Mesenchymal stem cell of Wharton's jelly (primary cell): ENCODE measurements around a stretch of chr9.

GRCh38 chr9:137388677-137389294 is 34.2 kb downstream of the EXD3 start:
- CAGE, long polyA plus RNA, result no peak

DNA sequence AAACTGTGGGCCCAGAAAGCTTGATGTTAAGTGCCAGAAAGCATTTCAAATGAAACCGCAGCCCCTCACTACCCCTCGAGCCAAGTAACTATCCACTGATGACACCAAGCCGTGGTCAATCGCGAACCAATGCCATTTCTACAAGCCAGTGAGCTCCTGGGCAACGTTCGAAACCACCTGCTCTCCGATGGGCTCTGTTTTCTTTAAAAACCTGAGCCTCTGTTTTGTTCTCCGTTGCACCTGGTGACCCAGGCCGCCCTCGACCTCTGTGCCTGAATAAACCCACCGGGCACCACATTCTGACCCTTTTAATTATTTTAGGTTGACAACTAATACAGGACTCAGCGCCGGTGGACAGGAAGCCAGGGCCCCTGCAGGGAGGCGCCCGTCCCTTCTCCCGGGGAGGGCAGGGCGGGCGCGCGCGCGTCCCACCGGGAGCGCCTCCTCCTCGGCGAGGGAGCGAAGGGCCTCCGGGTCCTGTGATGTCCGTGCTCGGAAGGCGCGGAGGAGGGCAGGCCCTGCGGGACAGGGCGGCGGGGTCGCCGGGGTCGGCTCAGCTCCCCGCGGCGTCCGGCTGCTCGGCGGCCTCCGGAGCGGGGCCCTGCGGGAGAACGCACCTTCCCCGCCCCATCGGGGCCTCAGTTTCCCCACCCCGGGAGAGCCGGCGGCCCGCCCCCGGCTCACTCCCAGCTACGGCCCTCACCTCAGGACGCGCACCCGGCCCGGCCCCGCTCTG is 467 bp downstream of the EXD3 start:
- CAGE, long polyA plus RNA, result no peak

- CAGE, long polyA plus RNA, result no peak
Measured at GRCh38 chr9:137429970-137430579, 6.9 kb downstream of the NOXA1 start.

DNA sequence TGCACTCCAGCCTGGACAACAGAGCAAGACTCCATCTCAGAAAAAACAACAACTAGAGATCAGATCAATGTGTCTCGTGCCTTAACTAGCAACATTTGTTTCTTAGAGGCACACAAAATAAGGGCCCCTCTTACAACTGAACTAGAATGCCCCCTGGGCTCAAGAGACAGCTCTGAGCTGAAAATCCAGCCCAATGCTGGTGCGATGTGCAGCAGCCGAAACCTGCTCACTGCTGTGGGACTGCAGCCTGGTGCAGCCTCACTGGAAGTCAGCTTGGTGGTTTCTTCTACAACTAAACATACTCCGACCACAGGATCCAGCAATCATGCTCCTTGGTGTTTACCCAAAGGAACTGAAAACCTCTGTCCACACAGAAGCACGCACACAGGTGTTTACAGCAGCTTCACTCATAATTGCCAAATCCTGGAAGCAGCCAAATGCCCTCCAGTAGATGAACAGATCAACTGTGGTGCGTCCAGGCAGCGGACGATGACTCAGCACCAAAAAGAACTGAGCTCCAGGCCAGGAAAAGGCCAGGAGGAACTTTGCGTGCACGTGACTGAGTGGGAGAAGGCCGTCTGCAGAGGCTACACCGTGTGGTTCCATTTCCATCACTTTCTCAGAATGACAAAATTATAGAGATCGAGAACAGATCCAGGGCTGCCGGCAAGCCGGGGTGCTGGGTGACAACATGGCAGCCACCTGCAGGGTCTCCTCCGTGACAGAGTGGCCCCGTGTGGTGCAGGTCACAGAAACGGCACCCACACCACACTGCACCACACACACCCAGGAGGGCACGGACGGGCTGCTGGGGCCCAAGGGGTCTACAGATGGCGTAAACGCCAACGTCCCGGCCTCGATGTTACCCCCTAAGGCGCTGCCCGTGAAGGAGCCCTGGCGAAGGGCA is 23.0 kb upstream of the NSMF start:
- CAGE, long polyA plus RNA, result no peak

DNA sequence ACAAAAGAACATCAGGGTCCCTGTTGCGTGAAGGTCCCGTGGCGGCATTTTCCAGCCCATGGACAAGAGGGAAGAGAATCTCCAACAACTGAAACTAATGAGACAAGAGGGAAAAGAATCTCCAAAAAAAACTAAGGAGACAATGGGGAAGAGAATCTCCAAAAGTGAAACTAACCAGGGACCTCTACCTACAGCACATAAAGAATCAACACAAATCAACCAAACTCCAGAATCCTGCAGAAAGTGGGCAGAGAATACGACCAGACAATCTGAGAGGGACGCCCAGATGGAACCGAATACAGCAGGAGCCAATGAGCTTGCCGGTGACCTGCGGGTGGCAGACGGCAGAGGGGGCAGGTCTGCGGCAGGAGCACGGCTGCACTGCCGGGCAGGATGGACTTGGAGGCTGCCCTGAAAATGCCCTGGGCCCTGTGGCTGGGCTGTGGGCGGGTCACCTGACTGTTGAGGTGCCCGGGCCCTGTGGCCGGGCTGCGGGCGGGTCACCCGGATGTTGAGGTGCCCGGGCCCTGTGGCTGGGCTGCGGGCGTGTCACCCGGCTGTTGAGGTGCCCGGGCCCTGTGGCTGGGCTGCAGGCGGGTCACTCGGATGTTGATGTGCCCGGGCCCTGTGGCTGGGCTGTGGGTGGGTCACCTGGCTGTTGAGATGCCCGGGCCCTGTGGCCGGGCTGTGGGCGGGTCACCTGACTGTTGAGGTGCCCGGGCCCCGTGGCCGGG is 36.4 kb downstream of the PNPLA7 start:
- CAGE, long polyA plus RNA, result no peak

DNA sequence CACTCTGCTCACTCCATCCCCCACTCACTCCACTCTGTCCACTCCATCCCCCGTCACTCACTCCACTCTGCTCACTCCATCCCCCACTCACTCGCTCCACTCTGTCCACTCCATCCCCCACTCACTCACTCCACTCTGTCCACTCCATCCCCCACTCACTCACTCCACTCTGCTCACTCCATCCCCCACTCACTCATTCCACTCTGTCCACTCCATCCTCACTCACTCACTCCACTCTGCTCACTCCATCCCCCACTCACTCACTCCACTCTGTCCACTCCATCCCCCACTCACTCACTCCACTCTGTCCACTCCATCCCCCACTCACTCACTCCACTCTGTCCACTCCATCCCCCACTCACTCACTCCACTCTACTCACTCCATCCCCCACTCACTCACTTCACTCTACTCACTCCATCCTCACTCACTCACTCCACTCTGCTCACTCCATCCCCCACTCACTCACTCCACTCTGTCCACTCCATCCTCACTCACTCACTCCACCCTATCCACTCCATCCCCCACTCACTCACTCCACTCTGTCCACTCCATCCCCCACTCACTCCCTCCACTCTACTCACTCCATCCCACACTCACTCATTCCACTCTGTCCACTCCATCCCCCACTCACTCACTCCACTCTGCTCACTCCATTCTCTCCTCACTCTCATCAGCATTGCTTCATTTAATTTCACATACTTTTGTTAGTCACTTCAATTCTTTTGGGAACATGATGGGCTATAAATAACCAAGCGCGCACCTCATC is 31.6 kb downstream of the PNPLA7 start:
- CAGE, long polyA plus RNA, result no peak

- CAGE, long polyA plus RNA, result no peak
Measured at GRCh38 chr9:137531012-137531719, 19.0 kb downstream of the PNPLA7 start.

DNA sequence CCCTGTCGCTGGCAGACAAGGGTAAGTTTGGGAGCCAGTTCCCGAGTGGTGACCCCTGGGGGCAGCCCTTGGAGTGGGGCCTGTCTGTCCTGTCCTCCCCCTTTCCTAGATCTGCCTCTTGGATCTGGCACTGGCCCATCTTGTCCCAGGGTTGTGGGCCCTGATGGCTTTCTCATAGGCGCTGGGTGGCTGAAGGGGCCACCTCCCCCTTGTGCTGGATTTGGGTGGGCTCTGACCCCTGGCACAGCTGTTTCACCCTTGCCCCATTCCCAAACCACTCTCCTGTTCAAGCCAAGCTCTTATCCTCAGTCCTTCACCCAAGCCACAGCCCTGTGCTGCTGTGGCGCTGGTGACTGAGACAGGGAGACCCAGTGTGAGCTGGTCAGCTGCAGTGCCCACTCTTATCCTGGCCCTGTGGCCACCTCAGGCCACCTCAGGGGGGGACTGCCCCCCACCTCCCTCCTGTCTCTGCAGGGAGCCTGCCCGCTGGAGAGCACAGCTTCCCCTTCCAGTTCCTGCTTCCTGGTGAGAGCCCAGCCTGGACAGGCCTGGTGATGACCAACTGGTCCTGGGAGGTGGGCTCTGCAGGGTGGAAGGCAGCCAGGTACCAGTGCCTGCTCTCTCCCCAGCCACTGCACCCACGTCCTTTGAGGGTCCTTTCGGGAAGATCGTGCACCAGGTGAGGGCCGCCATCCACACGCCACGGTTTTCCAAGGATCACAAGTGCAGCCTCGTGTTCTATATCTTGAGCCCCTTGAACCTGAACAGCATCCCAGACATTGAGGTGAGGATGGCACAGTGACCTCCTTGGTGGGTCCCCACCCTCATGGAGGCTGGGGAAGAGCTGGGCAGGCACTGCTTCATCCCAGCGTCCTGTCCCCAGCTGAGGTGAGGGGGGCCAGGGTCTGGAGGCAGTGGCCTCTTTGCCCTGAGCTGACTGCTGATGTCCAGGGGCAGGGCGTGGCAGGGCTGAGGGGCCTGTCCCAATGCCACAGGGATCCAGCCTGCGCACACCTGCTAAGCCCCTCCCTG is 5.5 kb upstream of the EHMT1 start:
- CAGE, long polyA plus RNA, result no peak

- CAGE, long polyA plus RNA, result no peak
Measured at GRCh38 chr9:137630272-137631150, 11.7 kb downstream of the EHMT1 start.